Gastroesophageal sphincter (tissue), 4 donors: ENCODE data around the gene TRDN.

DNA sequence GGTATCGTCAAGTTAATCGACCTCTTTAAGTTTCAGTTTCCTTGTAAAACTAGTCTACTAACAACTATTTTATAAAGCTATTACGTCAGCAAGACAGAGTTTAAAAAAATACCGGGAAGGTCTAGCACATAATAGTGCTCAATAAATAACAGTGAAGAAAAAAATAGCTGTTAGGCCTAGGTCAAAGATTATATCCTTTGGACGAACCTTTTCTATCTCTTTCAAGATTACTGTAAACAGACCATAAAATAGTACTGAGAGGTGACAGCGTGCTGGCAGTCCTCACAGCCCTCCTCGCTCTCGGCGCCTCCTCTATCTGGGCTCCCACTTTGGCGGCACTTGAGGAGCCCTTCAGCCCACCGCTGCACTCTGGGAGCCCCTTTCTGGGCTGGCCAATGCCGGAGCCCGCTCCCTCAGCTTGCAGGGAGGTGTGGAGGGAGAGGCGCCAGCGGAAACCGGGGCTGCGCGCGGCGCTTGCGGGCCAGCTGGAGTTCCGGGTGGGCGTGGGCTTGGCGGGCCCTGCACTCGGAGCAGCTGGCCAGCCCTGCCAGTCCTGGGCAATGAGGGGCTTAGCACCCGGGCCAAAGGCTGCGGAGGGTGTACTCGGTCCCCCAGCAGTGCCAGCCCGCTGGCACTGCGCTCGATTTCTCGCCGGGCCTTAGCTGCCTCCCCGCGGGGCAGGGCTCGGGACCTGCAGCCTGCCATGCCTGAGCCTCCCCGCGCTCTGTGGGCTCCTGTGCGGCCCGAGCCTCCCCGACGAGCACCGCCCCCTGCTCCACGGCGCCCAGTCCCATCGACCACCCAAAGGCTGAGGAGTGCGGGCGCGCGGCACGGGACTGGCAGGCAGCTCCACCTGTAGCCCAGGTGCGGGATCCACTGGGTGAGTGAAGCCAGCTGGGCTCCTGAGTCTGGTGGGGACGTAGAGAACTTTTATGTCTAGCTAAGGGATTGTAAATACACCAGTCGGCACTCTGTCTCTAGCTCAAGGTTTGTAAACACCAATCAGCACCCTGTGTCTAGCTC is 119.0 kb upstream of the HSF2 start:
- PRO-cap, result no peak
- RAMPAGE, long total RNA, 4 experiments, result no peak in any of the 4 experiments

- PRO-cap, result no peak
- RAMPAGE, long total RNA, 4 experiments, result no peak in any of the 4 experiments
These were observed 41.4 kb upstream of the PKIB start for GRCh38 chr6:122568845-122569208.

DNA sequence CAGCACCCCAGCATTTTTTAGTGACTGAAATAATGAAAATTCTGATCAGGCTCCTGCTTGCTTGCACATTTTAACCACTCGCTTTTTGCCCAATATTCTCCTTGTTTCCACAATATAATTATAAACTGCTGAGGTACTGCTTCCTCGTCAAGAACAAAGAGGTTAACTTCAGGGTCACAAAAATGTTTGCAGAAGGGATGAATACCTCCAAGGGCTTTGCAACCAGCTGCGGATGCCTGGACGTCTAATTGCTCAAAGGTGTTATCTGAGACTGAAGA is 506 bp upstream of the SMPDL3A start:
- PRO-cap, result no peak
- RAMPAGE, long total RNA, 4 experiments, result no peak in any of the 4 experiments

GRCh38 chr6:123439392-123440050 is 197.2 kb downstream of the TRDN start:
- PRO-cap, result no peak
- RAMPAGE, long total RNA, 4 experiments, result no peak in any of the 4 experiments

GRCh38 chr6:123636739-123637327 is at the start of gene TRDN:
Gene TRDN (minus strand): TSS chr6:123636950.
- PRO-cap, result no peak
- RAMPAGE, long total RNA, 4 experiments, result start-site peak on the minus strand in 1 of 4 experiments, at chr6:123636950-123636988 at its widest, 8 reads per replicate

DNA sequence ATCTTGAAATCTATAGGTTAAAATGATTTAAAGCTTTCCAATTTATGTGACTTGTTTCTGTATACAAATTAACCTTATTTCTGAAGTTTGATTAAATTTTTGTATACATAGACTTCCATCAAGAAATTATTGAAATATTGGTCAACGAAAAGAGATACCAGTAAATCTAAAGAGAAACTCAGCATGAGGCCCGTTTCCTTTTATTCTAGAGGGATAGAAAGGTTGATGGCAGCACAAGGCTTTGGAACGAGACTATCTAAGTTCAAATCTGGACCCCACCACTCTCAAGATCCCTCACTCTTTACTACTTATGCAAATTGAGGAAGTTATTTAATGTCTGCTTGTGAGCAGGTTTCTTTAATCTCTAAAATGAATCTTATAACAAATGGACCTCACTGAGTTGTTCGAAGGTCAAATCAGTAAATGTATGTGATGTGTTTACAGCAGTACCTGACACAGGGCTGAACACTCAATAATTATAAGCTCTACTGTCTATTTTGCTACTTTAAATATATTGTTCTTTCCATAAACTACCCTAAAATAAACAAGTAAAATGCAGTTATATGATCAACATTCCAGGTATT is 48.3 kb upstream of the TRDN start:
- PRO-cap, result no peak
- RAMPAGE, long total RNA, 4 experiments, result no peak in any of the 4 experiments

- PRO-cap, result no peak
- RAMPAGE, long total RNA, 4 experiments, result no peak in any of the 4 experiments
These were observed 164.2 kb downstream of the NKAIN2 start for GRCh38 chr6:123967952-123968231.

- PRO-cap, result no peak
- RAMPAGE, long total RNA, 4 experiments, result start-site peak on the plus strand in 1 of 4 experiments, at chr6:125014740-125015030 at its widest, 5 reads per replicate
These were observed 52.1 kb downstream of the RNF217 start for GRCh38 chr6:125014168-125014911.

DNA sequence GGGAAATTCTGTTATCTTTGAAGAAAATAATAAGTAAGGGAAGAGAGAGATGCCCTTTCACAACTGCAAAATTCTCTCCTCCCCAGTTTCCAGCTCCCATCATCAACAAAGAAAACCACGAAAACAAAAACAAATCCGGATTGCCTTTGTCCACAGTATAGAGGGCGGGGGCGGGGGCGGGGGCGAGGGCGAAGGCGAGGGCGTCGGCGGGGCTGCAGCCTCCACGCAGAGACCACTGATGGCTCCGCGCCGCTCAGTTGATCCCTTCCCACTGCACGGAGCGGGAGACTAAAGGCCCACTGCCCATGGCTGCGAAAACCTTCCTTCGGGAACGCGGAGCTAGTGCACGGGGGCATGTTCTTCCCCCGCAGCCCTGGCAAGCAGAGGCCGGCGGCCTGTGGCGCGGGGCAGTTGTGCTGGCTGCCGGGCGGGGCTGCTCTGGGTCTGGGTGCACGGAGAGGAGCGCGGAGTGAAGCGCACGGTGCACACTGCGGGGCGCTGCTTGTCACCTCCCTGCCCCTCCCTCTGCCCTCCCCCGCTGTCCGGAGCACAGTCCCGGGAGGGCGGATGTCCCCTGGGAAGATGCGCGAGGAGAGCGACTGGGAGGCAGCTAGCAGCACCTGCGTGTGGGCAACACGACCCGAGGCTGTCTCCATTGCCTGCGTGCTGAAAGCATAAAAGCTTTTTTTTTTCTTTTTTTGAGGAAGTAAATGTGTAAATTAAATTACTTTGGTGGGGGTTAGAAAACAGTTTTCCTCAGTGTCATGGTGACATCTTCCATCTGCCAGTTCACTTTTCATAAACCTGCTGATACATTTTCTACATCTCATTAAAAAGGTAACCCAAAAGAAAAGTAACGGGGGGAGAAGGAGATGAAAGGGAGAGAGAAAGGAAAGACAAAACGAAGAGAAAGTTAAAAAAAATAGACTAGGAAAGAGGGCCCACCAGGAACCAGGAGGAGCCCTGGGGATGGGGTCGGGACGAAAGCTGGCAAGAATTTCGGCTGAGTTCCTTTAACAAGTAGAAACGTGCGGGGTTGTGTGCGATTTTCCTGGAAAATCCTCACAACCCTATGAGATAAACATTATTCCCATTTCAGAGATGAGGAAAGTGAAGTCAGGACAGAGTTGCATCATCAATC is 53.9 kb upstream of the TPD52L1 start:
- PRO-cap, result bidirectional peak, plus-strand start at position 383 of the sequence, minus-strand start at position 415 of the sequence
- RAMPAGE, long total RNA, 4 experiments, result no peak in any of the 4 experiments

- PRO-cap, result no peak
- RAMPAGE, long total RNA, 4 experiments, result no peak in any of the 4 experiments
These were observed 38.9 kb downstream of the TPD52L1 start for GRCh38 chr6:125192301-125192974.

GRCh38 chr6:125214057-125214371 is 60.4 kb downstream of the TPD52L1 start:
- PRO-cap, result no peak
- RAMPAGE, long total RNA, 4 experiments, result no peak in any of the 4 experiments

- PRO-cap, result bidirectional peak, plus-strand start at chr6:125747788, minus-strand start at chr6:125747799
- RAMPAGE, long total RNA, 4 experiments, result no peak in any of the 4 experiments
These were observed 1.9 kb upstream of the HEY2 start for GRCh38 chr6:125747258-125748164.

GRCh38 chr6:125791531-125792109 is 860 bp downstream of the NCOA7 start:
- PRO-cap, result unidirectional peak, minus-strand start at chr6:125791762; unidirectional peak, minus-strand start at chr6:125791820
- RAMPAGE, long total RNA, 4 experiments, result no peak in any of the 4 experiments

DNA sequence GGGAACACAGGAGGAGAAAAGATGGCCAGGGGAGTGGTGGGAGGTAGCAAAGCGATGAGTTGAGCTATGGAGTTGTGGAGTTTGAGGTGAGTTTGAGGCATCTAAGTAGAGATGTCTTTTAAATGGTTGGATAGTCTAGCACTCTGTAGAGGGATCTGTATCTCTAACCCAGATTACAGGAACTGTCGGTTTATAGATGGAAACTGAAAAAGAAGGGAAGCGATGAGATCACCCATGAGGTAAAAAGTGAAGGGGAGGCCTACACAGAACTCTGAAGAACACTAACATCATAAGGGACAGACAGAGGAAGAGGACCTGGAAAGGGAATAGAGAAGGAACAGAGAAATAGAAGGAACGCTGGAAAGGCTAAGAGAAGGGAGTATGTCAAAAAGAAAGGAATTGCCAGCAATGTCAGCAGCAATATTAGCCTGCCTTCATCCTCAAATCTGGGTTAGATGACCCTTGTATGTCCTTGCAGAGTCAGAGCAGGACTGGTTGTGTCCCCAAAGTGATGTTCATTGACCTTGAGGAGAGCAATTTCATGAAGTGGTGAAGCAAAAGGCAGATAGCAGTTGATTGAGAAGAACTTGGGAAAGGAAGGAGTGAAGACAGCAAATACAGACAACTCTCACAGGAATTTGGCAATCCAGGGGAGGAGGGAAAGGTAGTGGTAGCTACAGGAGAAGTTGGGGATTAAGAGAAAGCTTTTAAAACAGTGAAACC is 2.6 kb downstream of the HINT3 start:
- PRO-cap, result no peak
- RAMPAGE, long total RNA, 4 experiments, result no peak in any of the 4 experiments

DNA sequence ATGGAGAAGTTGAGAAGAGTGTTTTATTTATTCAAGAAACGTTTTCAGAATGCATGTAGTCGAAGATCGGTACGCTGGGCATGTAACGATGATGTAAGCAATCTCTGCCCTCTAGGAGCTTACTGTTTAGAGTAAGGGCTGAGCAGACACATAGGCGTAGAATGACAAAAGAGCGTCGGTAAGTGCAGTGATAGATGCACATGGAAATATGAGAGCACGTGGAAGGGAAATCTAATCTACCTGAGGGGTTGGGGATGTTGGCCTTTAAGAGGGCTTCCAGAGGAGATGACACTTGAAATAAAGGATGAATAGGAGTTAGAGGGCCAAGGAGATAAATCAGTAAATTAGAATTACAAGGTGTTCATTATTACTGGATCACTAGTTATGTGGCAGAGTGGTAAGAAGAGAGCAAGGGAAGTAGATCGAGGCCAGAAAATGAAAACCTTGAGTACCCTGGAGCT is 712 bp downstream of the TRMT11 start:
- PRO-cap, result no peak
- RAMPAGE, long total RNA, 4 experiments, result no peak in any of the 4 experiments

GRCh38 chr6:127198393-127199085 is 68.1 kb upstream of the RNF146 start:
- PRO-cap, result bidirectional peak, plus-strand start at chr6:127198749, minus-strand start at chr6:127198653
- RAMPAGE, long total RNA, 4 experiments, result no peak in any of the 4 experiments

- PRO-cap, result no peak
- RAMPAGE, long total RNA, 4 experiments, result no peak in any of the 4 experiments
These were observed 2.2 kb downstream of the RNF146 start for GRCh38 chr6:127268868-127269239.

- PRO-cap, result unidirectional peak, minus-strand start at chr6:127464328
- RAMPAGE, long total RNA, 4 experiments, result no peak in any of the 4 experiments
These were observed 4.9 kb upstream of the KIAA0408 start for GRCh38 chr6:127464004-127464624.

GRCh38 chr6:128044378-128044992 is 143.6 kb upstream of the THEMIS start:
- PRO-cap, result no peak
- RAMPAGE, long total RNA, 4 experiments, result start-site peak on the minus strand in 1 of 4 experiments, at chr6:128044684-128044775 at its widest, 8 reads per replicate

DNA sequence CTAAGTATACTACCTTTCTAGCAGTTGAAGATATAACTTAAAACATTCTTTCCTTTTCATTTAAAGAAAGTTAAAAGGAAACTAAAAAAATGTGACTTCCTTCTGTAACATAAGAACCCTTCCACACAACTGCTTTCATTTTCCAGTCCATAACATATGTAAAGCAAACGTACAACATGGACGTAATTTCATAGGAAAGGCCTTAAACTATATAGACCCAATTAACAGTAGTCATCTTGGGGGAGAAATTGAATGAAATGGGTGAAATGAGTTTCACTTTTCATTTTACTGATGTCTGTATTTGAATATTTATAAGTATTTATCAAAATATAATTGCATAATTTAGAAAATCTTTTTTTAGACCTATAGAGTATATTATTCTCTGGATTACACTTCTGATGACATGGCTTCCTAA is 260.6 kb downstream of the PTPRK start:
- PRO-cap, result no peak
- RAMPAGE, long total RNA, 4 experiments, result no peak in any of the 4 experiments